ENCODE results near the gene SPHKAP.

DNA sequence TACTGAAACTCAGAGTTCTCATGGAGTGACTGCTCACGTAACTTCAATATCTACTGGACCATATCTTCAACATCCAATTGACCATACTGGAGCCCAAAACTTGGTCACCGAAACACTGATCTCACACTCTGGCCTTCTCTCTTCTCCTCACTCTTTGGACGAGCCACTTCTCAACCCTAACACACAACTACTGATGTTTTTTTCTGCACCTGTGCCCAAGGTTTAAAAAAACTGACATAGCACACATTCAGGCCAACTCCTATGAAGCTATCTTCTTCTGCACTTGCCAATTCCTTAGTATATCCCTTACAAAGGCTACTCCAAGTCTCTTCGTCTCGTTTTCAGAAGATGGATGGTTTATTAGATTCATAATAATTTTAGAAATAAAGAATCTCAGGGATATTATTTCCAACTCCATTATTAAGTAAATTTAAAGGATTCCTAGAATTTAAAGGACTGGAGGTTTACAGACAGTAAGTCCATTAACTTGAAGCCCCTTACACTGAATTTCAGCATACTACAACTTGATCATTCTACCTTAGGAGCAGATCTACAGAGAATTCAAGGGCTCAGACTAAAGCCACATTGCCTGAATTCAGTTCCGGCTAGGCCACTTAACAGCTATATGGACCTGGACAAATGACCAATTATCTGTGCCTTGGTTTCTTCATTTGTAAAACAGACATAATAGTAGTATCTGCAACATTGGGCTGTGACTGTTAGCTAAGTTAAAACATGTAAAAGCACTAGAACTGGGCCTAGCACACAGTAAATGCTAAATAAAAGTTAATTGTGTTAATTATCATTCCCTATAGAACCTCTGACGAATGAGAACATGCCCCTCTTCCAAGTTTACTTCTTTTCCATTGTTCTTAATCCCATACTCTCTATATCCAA lies 31.0 kb downstream of the CUL3 start:
- RAMPAGE, long total RNA = no peak
- RRBS = no CpG with 5 or more reads among the region's 7 CpGs
PRO-cap:
- standard = no peak
- CoPRO, capped RNA only, 2 experiments = no peak in any of the 2 experiments
- CoPRO, capped and uncapped RNA, 2 experiments = no peak in any of the 2 experiments
- CoPRO, uncapped RNA only, 2 experiments = no peak in any of the 2 experiments
CAGE:
- cytosol, long polyA plus RNA = no peak
- long polyA plus RNA = no peak
- nucleolus, long total RNA = no peak
- nucleus, long polyA plus RNA = no peak

DNA sequence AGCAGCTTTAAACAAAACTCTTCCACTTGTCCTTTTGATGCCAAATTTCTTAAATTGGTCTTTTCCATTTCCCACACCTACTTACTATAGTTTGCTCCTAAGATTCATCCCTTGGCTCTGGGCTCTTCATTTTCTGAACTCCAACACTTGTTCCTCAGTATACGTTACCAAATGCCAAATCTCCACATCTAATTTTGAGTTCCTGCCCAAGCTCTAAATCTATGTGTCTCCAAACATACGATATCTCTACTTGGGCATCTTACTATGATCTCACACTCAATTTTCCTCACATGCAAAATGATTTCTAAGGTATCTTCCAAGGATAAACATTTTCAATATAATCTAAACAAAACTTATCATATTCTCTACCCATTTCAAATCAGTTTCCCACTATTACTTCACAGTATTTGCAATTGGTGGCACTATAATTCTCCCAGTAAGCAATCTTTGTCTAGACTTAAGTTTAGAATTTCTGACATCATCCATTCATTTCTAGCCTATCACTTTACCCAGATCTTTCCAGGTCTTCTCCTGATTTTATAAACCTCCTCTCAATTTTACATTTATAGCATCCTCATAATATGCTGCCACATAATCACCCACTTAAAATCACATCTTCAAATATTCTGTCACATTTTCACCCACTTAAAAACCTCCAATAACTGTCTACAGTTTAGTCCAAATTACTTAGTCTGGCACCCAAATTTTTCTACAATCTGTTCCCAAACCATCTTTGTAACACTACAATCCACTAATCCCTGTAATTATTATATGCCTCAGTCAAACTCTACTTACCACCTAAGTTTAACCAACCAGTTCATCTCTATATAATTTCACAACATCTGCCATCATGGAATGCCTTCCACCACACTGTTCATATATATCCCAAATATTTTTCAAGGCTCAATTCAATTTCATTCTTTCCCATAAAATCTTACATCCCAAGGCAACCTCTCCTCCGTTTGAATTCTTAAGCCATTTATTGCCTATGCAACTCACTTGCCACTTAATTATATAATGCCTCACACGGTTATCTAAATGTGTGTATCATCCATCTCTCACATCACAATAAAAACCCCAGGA lies 30.0 kb downstream of the CUL3 start:
- RAMPAGE, long total RNA = no peak
- RRBS = no CpG with 5 or more reads among the region's 4 CpGs
PRO-cap:
- standard = no peak
- CoPRO, capped RNA only, 2 experiments = no peak in any of the 2 experiments
- CoPRO, capped and uncapped RNA, 2 experiments = no peak in any of the 2 experiments
- CoPRO, uncapped RNA only, 2 experiments = no peak in any of the 2 experiments
CAGE:
- cytosol, long polyA plus RNA = no peak
- long polyA plus RNA = no peak
- nucleolus, long total RNA = no peak
- nucleus, long polyA plus RNA = no peak

DNA sequence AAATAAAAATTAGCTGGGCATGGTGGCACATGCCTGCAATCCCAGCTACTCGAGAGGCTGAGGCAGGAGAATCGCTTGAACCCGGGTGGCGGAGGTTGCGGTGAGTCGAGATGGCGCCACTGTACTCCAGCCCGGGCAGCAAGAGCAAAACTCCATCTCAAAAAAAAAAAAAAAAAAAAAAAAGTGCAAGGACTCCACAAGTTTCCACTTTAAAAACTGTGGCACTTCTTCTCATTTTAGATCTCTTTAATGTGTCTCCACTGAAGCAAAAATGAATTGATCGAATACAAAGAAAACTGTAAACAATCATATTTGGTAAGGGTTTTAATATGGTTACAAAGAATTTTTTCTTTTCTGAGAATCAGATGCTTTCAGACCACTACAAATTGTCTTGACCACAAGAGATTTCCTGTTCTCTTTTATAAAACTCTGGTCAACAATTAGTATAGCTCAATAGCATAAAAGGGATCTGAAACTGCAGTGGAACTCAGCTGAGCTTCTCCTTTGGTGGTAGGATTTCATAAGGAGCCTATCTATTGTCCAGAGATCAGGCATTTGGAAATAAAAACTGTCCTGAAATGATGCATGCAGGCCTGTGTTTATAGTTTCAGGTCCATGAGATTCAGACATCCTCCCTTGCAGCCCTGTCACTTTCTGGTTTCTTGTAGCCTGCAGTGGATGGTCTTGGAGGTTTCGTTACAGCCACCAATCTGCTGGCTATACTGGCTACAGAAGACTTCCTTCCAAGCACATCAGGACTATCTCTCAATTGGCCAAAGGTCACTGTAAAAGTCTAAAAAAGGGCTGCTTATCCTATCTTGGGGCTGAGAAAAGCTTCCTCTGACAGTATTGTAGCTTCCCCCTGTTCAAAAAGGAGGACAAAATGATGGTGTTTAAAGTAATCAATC lies 120.1 kb downstream of the DOCK10 start:
- RAMPAGE, long total RNA = no peak
- RRBS = no CpG with 5 or more reads among the region's 10 CpGs
PRO-cap:
- standard = no peak
- CoPRO, capped RNA only, 2 experiments = no peak in any of the 2 experiments
- CoPRO, capped and uncapped RNA, 2 experiments = no peak in any of the 2 experiments
- CoPRO, uncapped RNA only, 2 experiments = no peak in any of the 2 experiments
CAGE:
- cytosol, long polyA plus RNA = no peak
- long polyA plus RNA = no peak
- nucleolus, long total RNA = no peak
- nucleus, long polyA plus RNA = no peak

- RAMPAGE, long total RNA = no peak
- RRBS = no CpG with 5 or more reads among the region's 4 CpGs
PRO-cap:
- standard = no peak
- CoPRO, capped RNA only, 2 experiments = no peak in any of the 2 experiments
- CoPRO, capped and uncapped RNA, 2 experiments = no peak in any of the 2 experiments
- CoPRO, uncapped RNA only, 2 experiments = no peak in any of the 2 experiments
CAGE:
- cytosol, long polyA plus RNA = no peak
- long polyA plus RNA = no peak
- nucleolus, long total RNA = no peak
- nucleus, long polyA plus RNA = no peak
Observed at GRCh38 chr2:224944401-224944768, 97.9 kb downstream of the DOCK10 start.

- RAMPAGE, long total RNA = no peak
- RRBS = no CpG with 5 or more reads among the region's 10 CpGs
PRO-cap:
- standard = no peak
- CoPRO, capped RNA only, 2 experiments = no peak in any of the 2 experiments
- CoPRO, capped and uncapped RNA, 2 experiments = no peak in any of the 2 experiments
- CoPRO, uncapped RNA only, 2 experiments = no peak in any of the 2 experiments
CAGE:
- cytosol, long polyA plus RNA = no peak
- long polyA plus RNA = no peak
- nucleolus, long total RNA = no peak
- nucleus, long polyA plus RNA = no peak
Observed at GRCh38 chr2:224944769-224945645, 97.3 kb downstream of the DOCK10 start.

- RAMPAGE, long total RNA = no peak
- RRBS = no CpG with 5 or more reads among the region's 8 CpGs
PRO-cap:
- standard = no peak
- CoPRO, capped RNA only, 2 experiments = no peak in any of the 2 experiments
- CoPRO, capped and uncapped RNA, 2 experiments = no peak in any of the 2 experiments
- CoPRO, uncapped RNA only, 2 experiments = no peak in any of the 2 experiments
CAGE:
- cytosol, long polyA plus RNA = no peak
- long polyA plus RNA = no peak
- nucleolus, long total RNA = no peak
- nucleus, long polyA plus RNA = no peak
Observed at GRCh38 chr2:226118402-226119073, 681.1 kb downstream of the IRS1 start.

DNA sequence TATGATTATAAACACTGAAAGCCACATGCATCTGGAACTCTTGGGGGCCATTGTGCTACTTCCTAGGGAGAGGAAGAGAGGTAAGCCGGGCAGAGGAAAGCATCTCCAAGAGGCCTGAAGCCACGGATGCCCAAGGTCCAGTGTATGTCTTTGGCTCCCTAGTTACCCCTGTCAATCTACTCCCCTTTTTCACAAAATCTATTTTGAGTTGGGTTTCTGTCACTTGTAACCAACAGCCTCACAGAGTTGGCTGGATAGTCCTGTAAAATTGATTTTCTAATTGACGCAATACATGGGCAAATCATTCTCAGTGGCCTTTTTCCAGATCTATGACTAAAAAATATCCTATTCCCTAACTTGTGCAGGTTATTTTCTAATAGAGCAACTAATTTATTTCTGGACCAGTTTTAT lies 168.5 kb downstream of the IRS1 start:
- RAMPAGE, long total RNA = no peak
- RRBS = no CpG with 5 or more reads among the region's 3 CpGs
PRO-cap:
- standard = no peak
- CoPRO, capped RNA only, 2 experiments = no peak in any of the 2 experiments
- CoPRO, capped and uncapped RNA, 2 experiments = no peak in any of the 2 experiments
- CoPRO, uncapped RNA only, 2 experiments = no peak in any of the 2 experiments
CAGE:
- cytosol, long polyA plus RNA = no peak
- long polyA plus RNA = no peak
- nucleolus, long total RNA = no peak
- nucleus, long polyA plus RNA = no peak

DNA sequence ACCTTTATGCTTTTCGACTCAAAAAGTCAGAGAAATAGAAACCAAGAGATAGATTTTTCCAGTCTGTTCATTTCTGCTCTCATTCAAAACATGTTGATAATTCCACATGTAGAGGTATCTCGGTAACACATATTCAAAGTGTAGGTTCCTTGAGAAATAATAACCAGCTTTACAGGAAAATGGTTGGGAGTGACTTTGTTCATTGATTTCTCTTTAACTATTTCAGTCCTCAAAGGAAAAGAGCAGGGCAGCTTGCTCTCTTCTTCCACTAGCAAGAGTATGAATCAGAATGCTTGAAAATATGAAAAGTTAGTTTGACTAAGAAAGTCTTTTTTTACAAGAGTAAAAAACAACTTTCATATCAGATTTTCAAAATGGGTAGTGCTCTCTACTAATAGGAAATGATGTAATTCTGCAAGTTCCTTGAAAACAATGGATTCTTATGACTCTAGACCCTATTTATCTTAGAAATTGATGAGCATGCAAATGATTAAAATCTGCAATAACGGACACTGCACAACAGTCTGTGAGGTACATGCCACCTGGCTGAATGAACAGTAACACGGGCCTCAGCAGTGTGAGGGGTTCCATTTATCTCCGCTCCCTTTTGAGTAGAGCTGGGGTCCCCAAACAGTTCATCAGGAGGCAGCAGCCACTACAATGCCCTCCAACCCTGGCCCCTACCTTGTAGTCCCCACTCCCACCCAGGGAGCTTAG lies 65.6 kb downstream of the IRS1 start:
- RAMPAGE, long total RNA = no peak
- RRBS = no CpG with 5 or more reads among the region's 5 CpGs
PRO-cap:
- standard = no peak
- CoPRO, capped RNA only, 2 experiments = no peak in any of the 2 experiments
- CoPRO, capped and uncapped RNA, 2 experiments = no peak in any of the 2 experiments
- CoPRO, uncapped RNA only, 2 experiments = no peak in any of the 2 experiments
CAGE:
- cytosol, long polyA plus RNA = no peak
- long polyA plus RNA = no peak
- nucleolus, long total RNA = no peak
- nucleus, long polyA plus RNA = no peak

GRCh38 chr2:226797538-226798033 lies 2.0 kb downstream of the IRS1 start:
- RAMPAGE, long total RNA = no peak
- RRBS = 91% methylated on average over 10 of the region's 36 CpGs
PRO-cap:
- standard = no peak
- CoPRO, capped RNA only, 2 experiments = no peak in any of the 2 experiments
- CoPRO, capped and uncapped RNA, 2 experiments = no peak in any of the 2 experiments
- CoPRO, uncapped RNA only, 2 experiments = no peak in any of the 2 experiments
CAGE:
- cytosol, long polyA plus RNA = no peak
- long polyA plus RNA = no peak
- nucleolus, long total RNA = no peak
- nucleus, long polyA plus RNA = no peak

GRCh38 chr2:226985035-226985499 lies 149.2 kb downstream of the RHBDD1 start:
- RAMPAGE, long total RNA = no peak
- RRBS = no CpG with 5 or more reads among the region's 6 CpGs
PRO-cap:
- standard = no peak
- CoPRO, capped RNA only, 2 experiments = no peak in any of the 2 experiments
- CoPRO, capped and uncapped RNA, 2 experiments = no peak in any of the 2 experiments
- CoPRO, uncapped RNA only, 2 experiments = no peak in any of the 2 experiments
CAGE:
- cytosol, long polyA plus RNA = no peak
- long polyA plus RNA = no peak
- nucleolus, long total RNA = no peak
- nucleus, long polyA plus RNA = no peak

DNA sequence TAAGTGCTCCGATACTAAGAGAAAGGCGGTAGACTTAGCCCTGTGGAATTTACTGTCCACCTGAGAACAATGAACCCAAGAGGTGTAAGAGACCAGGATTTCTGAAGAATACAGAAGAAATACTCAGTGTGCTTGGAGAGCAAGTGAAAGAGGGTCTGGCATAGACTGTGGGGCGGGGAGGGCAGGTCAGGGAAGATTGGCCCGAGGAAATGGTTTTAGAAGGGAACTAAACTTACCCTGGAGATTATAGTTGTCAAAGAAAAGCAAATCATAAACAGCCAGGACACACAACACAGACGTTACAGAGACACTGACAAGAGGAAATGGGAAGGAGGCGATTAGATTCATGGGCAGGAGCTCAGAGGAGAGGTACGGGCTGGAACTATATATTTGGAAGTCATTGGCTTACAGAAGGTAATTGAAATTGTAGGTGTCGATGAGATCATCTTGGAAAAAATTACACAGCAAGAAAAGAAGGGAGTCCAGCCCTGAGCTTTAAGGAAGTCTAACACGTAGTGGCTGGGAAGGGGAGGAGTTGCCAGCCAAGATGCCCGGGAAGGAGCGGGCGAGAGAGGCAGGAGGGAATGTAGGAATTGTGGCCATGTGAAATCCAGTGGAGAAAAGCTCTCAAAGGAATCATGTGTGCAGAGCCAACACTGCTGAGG lies 25.4 kb upstream of the SCYGR1 start:
- RAMPAGE, long total RNA = no peak
- RRBS = no CpG with 5 or more reads among the region's 12 CpGs
PRO-cap:
- standard = no peak
- CoPRO, capped RNA only, 2 experiments = no peak in any of the 2 experiments
- CoPRO, capped and uncapped RNA, 2 experiments = no peak in any of the 2 experiments
- CoPRO, uncapped RNA only, 2 experiments = no peak in any of the 2 experiments
CAGE:
- cytosol, long polyA plus RNA = no peak
- long polyA plus RNA = no peak
- nucleolus, long total RNA = no peak
- nucleus, long polyA plus RNA = no peak

- RAMPAGE, long total RNA = no peak
- RRBS = no CpG with 5 or more reads among the region's 2 CpGs
PRO-cap:
- standard = no peak
- CoPRO, capped RNA only, 2 experiments = no peak in any of the 2 experiments
- CoPRO, capped and uncapped RNA, 2 experiments = no peak in any of the 2 experiments
- CoPRO, uncapped RNA only, 2 experiments = no peak in any of the 2 experiments
CAGE:
- cytosol, long polyA plus RNA = no peak
- long polyA plus RNA = no peak
- nucleolus, long total RNA = no peak
- nucleus, long polyA plus RNA = no peak
Observed at GRCh38 chr2:227493463-227494014, 21.6 kb downstream of the AGFG1 start.

- RAMPAGE, long total RNA = no peak
- RRBS = no CpG with 5 or more reads among the region's 5 CpGs
PRO-cap:
- standard = no peak
- CoPRO, capped RNA only, 2 experiments = no peak in any of the 2 experiments
- CoPRO, capped and uncapped RNA, 2 experiments = no peak in any of the 2 experiments
- CoPRO, uncapped RNA only, 2 experiments = no peak in any of the 2 experiments
CAGE:
- cytosol, long polyA plus RNA = no peak
- long polyA plus RNA = no peak
- nucleolus, long total RNA = no peak
- nucleus, long polyA plus RNA = no peak
Observed at GRCh38 chr2:227815176-227815646, 1.6 kb downstream of the CCL20 start.

GRCh38 chr2:227818700-227819283 lies 5.2 kb downstream of the CCL20 start:
- RAMPAGE, long total RNA = no peak
- RRBS = no CpG with 5 or more reads among the region's 9 CpGs
PRO-cap:
- standard = no peak
- CoPRO, capped RNA only, 2 experiments = no peak in any of the 2 experiments
- CoPRO, capped and uncapped RNA, 2 experiments = no peak in any of the 2 experiments
- CoPRO, uncapped RNA only, 2 experiments = no peak in any of the 2 experiments
CAGE:
- cytosol, long polyA plus RNA = no peak
- long polyA plus RNA = no peak
- nucleolus, long total RNA = no peak
- nucleus, long polyA plus RNA = no peak

DNA sequence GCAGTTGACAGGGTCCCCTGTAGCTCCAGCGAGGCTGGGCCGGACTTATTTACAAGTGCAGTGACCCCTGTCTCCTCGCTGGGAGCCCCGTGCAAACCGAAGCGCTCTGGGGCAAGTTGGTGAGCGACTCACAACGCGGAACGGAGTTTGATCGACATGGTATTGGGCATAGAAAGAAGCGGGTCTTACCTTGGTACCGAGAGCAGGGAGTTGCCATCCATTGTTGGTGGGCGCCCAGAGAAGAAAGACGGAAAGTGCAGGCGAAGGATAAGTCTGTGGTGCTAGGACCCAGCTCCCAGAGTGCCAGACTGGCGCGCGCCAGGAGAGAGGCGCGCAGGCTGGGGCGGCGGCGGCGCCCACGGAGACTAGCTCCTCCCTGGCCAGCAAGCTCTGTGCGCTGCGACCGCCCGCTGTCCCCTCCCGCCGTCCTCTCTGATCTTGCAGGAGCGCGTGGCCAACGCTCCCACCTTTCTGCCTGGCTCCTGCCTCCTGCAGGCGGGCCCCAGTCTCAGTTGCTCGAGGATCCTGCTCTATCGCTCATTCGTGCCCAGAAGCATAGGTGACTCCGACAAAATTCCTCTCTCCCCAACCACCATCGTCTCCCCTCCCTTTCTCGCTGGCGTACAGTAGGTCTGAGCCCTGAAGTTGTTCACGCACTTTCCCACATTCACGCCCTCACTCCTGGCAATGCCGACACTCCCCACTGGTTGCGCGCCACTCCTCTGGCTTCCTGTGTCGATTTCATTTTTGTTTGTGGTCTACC lies at the start of gene SPHKAP:
Gene SPHKAP (minus strand): TSS at position 310 of the 763 bp plus-strand sequence.
- RAMPAGE, long total RNA = no peak
- RRBS = no CpG with 5 or more reads among the region's 49 CpGs
PRO-cap:
- standard = no peak
- CoPRO, capped RNA only, 2 experiments = no peak in any of the 2 experiments
- CoPRO, capped and uncapped RNA, 2 experiments = no peak in any of the 2 experiments
- CoPRO, uncapped RNA only, 2 experiments = no peak in any of the 2 experiments
CAGE:
- cytosol, long polyA plus RNA = no peak
- long polyA plus RNA = no peak
- nucleolus, long total RNA = no peak
- nucleus, long polyA plus RNA = no peak

DNA sequence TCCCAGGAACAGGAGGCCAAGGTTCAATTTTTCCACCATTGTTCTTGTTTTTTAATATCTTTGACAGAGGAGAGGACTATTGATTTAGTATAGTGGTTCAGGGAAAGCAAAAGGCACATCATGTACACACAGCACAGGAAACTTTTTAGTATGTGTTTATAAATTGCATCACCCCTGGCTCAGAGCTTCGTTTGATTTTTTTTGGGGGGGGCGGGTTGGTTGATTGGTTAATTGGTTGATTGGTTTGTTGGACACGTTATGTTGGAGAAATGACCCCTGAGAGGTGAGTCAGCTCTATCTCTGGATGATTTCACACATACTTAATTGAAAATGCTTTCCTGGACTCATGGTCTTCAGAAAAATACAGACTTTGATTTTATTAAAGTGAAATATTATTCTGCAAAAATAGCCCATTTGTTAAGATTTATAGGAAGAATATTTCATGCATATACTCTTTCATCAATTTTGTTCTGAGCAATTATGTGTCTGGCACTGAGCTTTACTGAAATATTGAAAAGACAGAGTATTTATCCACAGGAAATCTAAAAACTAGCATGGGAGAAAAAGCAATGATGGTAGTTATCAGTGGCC lies 431.5 kb downstream of the PID1 start:
- RAMPAGE, long total RNA = no peak
- RRBS = no CpG with 5 or more reads among the region's 3 CpGs
PRO-cap:
- standard = no peak
- CoPRO, capped RNA only, 2 experiments = no peak in any of the 2 experiments
- CoPRO, capped and uncapped RNA, 2 experiments = no peak in any of the 2 experiments
- CoPRO, uncapped RNA only, 2 experiments = no peak in any of the 2 experiments
CAGE:
- cytosol, long polyA plus RNA = no peak
- long polyA plus RNA = no peak
- nucleolus, long total RNA = no peak
- nucleus, long polyA plus RNA = no peak

GRCh38 chr2:229087567-229088526 lies 183.2 kb downstream of the PID1 start:
- RAMPAGE, long total RNA = no peak
- RRBS = no CpG with 5 or more reads among the region's 8 CpGs
PRO-cap:
- standard = no peak
- CoPRO, capped RNA only, 2 experiments = no peak in any of the 2 experiments
- CoPRO, capped and uncapped RNA, 2 experiments = no peak in any of the 2 experiments
- CoPRO, uncapped RNA only, 2 experiments = no peak in any of the 2 experiments
CAGE:
- cytosol, long polyA plus RNA = no peak
- long polyA plus RNA = no peak
- nucleolus, long total RNA = no peak
- nucleus, long polyA plus RNA = no peak